Glomerular endothelial cell (primary cell): ENCODE measurements around a stretch of chr5.

DNA sequence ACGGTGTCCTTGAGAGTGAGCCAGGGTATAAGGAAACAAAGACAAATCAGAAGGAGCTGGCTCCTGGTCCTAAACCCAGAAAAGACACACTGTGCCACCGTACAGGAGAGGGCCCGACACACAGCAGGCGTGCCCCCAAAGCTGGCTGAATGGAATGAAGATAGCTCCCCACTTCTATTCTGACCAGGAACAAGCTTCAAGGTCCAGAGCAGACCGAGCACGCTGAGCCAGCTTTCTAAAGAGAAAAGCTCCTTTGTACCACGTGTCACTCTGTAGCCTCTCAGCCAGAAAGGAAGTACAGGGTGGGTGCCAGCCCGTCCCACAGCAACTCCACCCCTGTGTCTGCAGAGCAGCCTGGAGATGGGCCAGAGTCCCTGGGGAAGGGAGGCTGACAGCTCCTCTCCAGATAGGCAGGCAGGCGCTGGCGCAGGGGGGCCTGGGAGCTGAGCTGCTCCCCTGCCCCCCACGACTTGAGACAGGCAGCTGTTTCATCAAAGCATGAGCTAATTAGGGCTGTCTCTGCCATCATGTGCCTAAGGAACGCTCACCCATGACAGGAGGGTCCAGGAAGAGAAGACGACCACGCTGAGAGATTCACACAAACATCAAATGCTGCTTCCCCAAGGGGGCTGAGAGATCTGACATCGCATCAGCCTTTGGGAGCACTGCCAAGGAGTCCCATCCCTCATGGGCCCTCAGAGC lies 78.2 kb upstream of the LRRTM2 start:
- RAMPAGE, long total RNA, result no peak

GRCh38 chr5:139246288-139246879 lies 47.2 kb upstream of the MATR3 start:
- RAMPAGE, long total RNA, result no peak

GRCh38 chr5:139328666-139329106 lies 13.0 kb upstream of the PAIP2 start:
- RAMPAGE, long total RNA, result no peak

- RAMPAGE, long total RNA, result no peak
These were observed 4.0 kb downstream of the SLC23A1 start for GRCh38 chr5:139378940-139379595.

DNA sequence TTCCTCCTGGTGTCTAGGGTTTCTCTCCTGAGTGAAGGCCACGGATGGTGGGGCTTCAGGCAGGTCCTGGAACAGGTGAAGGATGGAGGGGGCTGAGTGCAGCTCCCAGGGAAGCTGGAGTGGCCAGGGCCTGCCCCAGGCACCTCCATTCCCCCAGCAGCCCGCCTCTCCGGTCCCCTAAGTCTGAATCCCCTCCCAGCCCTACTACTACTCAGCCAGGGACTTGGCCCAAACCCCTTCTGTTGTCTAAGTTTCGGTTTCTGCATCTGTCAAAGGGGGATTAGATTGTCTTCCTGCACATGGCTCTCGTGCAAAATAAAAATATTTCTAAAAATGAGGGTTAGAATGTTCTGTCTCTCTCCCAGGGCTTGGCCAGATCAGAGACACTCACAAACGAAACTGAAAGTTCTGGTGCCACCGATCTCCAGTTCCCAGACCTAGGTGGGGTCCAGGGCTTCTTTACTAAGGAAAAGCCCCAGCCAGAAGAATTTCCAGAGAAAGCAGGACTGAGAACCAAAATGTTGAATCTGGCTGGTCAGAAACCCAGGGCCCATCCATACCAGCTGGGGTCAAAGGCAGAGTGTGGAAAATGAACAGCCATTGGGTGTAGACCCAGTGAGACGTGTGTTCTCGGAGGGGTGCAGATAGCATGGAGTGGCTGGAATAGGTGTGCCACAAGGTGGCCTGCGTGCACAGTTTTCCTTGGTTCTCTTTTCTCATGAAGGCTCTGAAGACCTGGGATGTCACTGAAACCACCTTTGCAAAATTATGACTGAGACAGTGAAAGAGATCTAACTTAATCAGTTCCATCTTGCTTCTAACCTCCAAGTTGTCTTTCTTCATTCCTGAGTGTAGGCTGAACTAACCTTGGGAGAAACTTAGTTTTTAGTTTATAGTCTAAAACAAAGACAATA lies 2.0 kb upstream of the SLC23A1 start:
- RAMPAGE, long total RNA, result no peak

DNA sequence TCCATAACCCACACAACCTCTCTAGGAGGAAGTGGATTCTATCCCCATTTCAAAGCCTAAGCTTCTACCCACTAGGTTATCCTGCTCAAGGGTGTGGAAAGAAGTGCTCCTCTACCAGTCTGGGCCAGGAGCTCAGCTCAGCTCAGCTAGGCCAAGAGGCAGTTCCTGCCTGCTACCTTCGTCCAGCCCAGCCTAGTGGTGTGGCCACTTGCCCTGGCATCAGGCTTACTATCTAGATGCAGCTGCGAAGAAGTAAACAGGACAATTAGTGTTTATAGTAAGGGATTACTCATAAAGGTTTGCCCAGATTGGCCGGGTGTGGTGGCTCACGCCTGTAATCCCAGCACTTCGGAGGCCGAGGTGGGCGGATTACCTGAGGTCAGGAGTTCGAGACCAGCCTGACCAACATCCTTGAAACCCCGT lies 12.7 kb upstream of the SPATA24 start:
- RAMPAGE, long total RNA, result no peak

DNA sequence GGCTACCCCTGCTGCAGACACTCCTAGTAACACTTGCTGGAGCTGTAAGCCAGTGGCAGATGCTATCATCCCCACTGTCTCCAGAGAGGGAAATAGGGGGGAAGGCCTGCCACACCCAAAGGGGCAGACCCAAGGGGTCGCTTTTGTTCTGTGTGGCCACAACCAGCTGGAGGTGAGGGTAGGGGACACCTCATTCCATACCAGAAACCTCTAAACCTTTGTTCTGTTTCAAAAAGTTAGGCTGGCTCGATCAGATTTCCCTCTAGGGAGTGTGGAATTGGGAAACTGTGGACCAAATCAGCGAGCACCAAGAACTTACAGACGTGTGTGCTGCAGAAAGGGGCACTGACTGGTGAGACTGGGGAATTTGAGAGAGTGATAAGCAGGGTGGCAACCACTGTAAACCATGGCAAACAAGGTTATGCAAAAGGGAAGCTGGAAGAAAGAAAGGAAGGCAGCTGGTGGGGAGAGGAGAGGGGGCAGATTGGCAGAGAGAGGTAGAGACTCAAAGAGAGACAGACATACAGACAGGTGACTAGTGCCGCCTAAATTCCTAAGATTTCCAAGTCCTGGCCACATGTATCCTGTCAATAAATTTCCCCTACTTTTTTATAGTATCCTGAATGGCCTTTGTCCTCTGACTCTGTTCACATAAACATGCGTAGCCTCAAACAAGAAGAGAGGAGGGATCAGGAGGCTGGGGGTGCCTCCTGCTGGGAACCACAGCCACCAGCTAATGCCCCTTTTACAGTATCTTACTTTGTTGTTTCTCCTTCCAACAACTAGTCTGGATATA lies 15.6 kb upstream of the SPATA24 start:
- RAMPAGE, long total RNA, result no peak

GRCh38 chr5:139443502-139444596 lies 4.5 kb upstream of the DNAJC18 start:
- RAMPAGE, long total RNA, result no peak

GRCh38 chr5:139454671-139455503 lies 7.7 kb downstream of the ECSCR start:
- RAMPAGE, long total RNA, result no peak

- RAMPAGE, long total RNA, result no peak
These were observed 10.8 kb upstream of the UBE2D2 start for GRCh38 chr5:139550211-139550840.

GRCh38 chr5:139561046-139561258 lies 187 bp upstream of the UBE2D2 start:
- RAMPAGE, long total RNA, result no peak

- RAMPAGE, long total RNA, result no peak
These were observed 32.1 kb downstream of the CXXC5 start for GRCh38 chr5:139680318-139680563.

DNA sequence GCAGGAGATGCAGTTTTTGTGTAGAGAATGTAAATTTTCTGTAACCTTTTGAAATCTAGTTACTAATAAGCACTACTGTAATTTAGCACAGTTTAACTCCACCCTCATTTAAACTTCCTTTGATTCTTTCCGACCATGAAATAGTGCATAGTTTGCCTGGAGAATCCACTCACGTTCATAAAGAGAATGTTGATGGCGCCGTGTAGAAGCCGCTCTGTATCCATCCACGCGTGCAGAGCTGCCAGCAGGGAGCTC lies 35.0 kb downstream of the CXXC5 start:
- RAMPAGE, long total RNA, result no peak

GRCh38 chr5:139691352-139691866 lies 43.3 kb downstream of the CXXC5 start:
- RAMPAGE, long total RNA, result no peak

GRCh38 chr5:139710669-139711694 lies 62.8 kb downstream of the CXXC5 start:
- RAMPAGE, long total RNA, result no peak

DNA sequence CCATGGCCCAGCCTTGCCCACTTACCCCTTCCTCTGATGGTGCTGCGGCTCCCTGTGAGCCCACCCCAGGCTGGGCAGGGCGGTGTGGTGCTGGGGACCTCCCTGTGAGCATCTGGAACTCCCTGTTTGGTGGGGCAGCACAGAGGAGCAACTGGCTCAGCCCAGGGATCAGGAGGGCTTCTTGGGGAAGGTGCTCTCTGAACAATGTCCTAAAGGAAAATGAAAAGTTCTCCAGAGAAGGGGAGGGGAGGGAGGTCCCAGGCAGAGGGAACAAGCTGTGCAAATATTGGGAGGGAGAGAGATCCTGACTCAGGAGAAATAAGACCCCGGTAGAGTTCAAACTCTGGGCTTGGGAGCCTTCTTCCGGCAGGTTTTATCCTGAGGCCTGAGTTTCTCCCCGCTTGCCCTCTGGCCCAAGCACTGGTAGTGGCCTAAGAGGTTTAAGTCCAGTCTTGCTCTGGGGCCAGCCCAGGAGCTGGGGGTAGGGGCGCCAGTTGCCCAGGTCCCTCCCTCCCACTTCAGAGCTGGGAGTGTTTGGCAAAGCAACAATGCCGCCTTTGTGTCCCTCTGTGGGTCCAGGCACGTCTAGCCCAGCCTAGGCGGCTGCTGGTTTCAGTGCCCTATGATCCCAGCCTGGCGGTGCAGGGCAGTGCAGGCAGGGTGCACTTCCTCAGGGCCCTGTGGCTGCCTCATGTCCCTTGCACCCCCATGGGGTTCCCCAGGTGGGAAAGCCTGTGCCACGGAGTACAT lies 62.0 kb upstream of the PSD2 start:
- RAMPAGE, long total RNA, result no peak

- RAMPAGE, long total RNA, result no peak
These were observed 7.2 kb upstream of the PURA start for GRCh38 chr5:140106760-140107029.

GRCh38 chr5:140107548-140108358 lies 6.2 kb upstream of the PURA start:
- RAMPAGE, long total RNA, result no peak

GRCh38 chr5:140108900-140109710 lies 4.8 kb upstream of the PURA start:
- RAMPAGE, long total RNA, result no peak

- RAMPAGE, long total RNA, result no peak
These were observed 758 bp downstream of the PURA start for GRCh38 chr5:140114257-140115476.